ENCODE measurements around the gene CLN3.

DNA sequence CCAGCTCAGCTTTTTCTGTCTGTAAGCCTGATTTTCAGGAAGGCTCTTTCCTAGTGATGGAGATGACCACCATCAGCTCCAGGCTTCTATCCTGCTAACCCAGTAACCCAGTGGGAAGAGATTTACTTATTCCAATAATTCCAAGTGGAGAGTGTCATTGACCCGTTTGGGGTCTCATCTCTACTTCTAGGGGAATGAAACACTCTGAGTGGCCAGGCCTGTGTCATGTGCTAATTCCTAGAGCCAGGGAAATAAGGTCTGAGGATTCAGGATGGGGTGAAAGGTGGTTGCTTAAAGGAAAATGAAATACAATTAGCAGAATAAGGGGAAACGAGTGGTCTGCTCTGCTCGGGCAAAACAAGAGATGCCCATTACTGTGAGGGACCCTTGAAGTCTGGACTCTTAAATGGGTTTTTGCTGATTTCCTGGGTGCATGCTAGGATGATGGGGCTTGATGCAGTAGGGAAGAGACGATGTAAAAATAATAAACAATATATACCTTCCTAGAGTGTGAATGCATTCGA, 3.7 kb downstream of the CHP2 start:
- RRBS: no CpG with 5 or more reads among the region's 5 CpGs

DNA sequence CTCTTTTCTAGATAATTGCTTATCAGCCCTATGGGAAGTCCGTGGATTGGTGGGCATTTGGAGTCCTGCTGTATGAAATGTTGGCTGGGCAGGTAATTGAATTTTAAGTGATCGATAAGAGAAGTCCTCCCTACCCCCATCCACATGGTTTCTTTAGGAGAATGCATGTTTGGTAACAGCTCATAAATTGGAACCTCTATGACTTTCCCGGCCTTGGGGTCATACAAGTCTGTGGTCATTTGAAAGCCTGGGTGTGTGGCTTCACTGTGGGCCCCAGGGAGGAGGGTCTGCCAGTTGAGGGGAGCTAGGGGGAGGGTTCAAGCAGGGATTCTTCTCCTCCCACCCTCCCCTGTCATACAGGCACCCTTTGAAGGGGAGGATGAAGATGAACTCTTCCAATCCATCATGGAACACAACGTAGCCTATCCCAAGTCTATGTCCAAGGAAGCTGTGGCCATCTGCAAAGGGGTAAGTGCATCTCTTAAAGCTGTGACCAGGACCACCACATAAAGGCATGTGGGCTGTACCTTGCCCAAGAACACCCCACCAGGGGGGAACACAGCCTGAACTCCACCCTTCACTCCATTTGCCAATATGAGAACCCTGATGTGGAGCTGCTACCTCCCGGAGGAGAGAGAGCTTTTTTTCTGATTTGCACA, 70.9 kb upstream of the CACNG3 start:
- RRBS: no CpG with 5 or more reads among the region's 5 CpGs

DNA sequence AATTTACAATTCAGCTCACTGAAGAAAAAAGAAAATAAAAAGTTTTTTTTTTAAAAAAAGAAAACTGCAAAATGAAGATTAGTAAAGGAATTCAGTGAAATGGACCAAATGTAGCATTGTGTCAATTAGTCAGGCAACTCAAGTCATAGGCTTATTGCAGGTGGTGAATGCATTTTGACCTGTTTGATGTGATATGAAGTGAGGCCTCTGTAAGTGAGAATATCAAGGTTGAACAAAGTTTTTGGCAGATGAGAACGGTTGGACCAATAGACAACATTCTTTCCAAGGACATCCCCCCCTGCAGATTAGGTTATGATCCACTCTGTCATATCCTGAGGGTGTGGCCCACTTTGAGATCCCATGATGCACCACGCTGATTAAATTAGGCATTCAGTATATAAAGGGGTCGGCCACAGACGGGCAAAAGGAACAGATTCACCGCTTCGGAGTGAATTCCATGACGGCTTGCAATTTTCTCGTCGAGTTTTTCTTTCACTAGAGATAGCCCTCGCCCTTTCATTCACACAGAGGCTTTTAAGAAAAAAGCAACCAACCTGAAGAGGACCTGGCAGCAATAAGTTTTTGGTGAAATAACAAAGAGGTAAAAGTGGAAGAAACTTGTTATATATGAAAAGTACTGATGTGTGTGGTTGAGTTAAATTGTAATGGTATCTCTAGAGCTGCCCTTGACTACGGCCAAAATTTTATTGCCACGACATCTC, 1.9 kb upstream of the RBBP6 start:
- RRBS: no CpG with 5 or more reads among the region's 12 CpGs

- RRBS: no CpG with 5 or more reads among the region's 3 CpGs
Measured at GRCh38 chr16:24669509-24669924, 59.9 kb upstream of the TNRC6A start.

GRCh38 chr16:24769694-24770665, 40.5 kb downstream of the TNRC6A start:
- RRBS: no CpG with 5 or more reads among the region's 9 CpGs

- RRBS: no CpG with 5 or more reads among the region's 8 CpGs
Measured at GRCh38 chr16:24998796-24999204, 16.4 kb downstream of the ARHGAP17 start.

GRCh38 chr16:25052409-25053027, 37.3 kb upstream of the ARHGAP17 start:
- RRBS: no CpG with 5 or more reads among the region's 5 CpGs

GRCh38 chr16:25257308-25257755, 313 bp downstream of the ZKSCAN2 start:
- RRBS: 1% methylated on average over 33 of the region's 46 CpGs

GRCh38 chr16:26256568-26256972, 564.8 kb downstream of the HS3ST4 start:
- RRBS: no CpG with 5 or more reads among the region's 3 CpGs

DNA sequence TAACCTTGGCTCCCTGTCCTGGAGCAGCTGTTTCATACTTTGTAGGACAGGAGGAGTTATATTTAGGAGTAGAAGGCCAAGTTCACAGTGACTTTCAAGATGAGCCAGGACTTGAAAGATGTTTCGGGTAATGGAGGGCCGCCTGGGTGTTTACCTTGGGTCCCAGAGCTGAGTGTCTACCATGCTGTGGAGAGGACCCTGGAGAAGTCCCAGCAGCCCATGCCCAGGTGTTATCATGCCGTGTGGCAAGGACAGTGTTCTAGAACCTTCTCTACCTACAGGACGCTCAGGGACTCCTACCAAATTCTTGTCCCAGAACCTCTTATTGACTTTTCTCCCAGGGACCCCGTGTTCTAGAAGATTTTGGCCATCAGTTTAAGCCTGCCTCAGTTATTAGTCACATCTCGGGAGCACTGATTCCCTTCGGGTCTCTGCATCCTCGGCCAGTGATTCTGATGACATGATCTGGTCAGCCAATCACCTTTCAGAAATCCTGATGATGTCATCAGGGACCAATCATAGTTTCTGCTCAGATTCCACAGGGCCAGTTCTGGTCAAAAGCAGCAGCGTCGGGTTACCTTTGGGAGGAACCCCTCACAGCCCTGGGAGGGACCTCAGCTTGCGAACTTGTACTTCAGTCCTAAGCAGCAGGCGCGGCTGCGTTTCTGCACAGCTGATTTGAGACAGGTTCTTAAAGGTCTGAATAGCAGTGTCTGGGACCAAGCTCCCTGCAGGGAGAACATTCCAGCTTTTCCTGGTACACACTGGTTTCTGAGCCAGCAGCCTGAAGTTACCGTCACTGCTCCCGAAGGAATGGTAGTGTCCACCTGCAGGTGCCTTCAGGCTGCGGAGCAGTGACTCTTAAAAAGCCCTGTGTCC, 13.8 kb downstream of the KDM8 start:
- RRBS: no CpG with 5 or more reads among the region's 17 CpGs

DNA sequence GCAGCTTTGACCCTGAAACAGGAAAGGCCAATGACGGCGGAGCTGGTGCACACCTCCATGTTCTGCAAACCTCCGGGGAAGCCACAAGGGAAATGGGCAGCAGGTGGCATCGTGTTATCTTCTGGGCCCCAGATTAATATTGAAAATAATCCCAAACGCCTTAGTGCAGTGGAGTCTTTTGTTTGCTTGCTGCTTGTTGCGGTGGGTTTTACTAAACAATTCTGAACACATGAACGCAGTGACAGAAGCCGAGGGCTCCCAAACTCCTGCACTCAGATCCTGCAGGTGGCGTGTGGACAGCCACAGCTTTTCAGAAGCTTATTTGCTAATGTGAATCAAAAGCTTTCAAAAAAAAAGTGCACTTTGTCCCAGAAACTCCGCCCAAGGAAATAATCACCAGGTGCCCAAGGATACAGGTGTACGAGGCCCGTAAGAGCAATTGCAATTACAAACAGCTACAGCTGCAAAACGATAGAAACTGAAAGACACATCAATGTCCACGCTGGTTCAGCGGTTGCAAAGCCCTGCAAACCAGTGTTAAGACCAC, 22.6 kb downstream of the KDM8 start:
- RRBS: no CpG with 5 or more reads among the region's 15 CpGs

DNA sequence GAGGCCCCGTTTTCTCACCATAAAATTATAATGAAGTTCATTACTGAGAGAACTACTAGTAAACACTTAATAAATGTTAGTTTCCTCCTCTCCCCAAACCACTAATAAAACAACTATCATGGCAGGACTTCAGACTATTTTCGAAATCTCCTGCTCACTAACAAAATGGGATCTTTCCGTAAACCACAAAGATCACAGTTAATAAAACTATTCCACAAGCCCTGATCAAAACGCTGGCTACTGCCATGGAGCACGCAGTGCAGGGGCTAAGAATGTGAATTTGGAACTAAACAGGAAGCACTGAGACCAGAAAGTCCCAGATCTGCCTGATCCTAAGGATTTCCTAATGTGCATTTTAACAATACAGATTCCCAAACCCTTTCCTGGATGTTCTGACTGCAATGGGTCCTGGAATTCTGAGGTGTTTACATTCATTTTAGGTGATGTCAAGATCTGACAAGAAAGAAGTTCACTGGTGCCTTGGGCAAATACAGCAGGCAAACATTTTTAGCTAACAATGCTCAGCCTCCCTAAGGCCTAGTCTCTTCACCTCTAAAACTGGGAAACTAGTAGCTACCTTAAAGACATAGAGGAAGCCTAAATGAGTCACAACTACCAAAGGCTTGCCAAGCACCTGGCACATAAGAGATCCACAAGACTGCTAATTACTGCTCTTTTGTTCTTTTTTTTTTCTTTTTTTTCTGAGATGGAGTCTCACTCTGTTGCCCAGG, 10.3 kb downstream of the NSMCE1 start:
- RRBS: no CpG with 5 or more reads among the region's 5 CpGs

DNA sequence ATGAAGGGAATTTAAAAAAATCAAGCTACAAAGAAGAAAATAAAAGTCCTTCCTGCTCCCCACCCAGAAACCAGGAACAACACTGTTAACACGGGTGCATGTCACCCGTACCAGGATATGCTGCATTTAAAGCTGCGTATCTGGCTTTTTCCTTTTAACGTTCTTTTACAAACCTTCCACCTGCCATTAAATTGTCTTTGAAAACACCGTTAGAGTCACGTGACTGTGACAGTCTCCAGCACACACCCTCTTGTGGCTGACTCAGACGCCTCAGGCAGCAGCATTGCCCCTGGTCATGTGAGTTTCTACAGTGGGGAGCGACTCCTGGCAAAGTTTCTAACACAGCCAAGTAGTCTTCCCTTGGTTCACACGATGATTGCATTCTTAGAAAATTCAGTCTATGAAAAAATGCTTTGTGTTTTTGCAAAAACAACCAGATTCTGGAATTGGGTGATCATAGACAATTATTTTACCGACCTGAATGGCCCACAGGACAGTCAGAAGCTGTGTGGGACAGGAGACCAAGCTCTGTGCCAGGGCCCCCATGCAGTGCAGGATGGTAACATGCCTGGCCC, 199.0 kb downstream of the KATNIP start:
- RRBS: no CpG with 5 or more reads among the region's 10 CpGs

DNA sequence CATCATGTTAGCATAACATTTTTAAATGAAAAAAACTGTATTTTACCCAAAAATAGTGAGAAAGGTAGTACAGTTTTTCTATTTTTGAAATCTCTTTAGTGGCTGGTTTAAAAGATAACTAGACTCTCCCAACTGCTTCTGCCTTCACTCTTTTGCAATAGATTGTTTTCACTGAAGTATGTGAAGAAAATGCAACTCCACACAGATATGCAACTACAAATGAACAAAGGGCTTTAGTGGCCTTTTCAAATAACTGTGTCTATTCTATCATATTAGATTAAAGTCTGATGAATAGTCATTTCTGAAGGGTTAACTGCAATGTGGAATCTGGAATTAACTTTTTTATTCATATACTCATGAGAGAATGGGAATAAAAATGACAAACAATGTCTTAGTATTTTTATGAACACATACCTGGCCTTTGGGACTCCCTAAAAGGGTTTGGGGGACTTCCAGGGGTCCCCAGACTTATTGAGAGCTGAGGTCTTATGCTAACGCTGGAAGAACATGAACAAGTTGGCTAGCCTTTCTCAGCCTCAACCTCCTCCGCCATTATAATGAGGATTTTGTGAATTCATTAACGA, 50.8 kb downstream of the XPO6 start:
- RRBS: no CpG with 5 or more reads among the region's 3 CpGs

DNA sequence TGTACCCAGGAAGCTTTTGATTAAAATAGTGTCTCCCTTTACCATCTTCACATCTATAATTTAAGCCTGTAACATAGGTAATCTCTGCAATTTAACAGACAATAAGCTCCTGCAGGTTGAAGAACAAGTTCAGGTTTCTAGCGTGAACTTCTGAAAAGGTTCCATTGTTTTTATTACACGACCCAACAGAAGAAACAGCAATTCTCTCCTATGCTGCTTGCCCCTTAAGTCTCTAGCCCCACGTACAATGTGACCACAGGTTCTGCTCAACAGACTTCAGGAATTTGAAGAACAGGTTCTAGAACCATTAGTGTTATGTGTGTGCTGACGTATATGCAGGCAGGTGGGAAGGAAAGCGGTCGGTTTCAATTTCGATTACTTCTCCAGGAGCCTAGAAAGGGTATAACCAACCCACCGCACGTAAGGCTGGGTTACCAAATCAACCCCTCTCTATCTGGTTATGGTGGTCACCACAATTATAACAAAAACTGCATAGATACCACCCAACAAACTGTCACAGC, 39.5 kb downstream of the XPO6 start:
- RRBS: no CpG with 5 or more reads among the region's 9 CpGs

- RRBS: under 1% methylated on average over 8 of the region's 42 CpGs
Measured at GRCh38 chr16:28277659-28278452, 14.5 kb upstream of the SBK1 start.

DNA sequence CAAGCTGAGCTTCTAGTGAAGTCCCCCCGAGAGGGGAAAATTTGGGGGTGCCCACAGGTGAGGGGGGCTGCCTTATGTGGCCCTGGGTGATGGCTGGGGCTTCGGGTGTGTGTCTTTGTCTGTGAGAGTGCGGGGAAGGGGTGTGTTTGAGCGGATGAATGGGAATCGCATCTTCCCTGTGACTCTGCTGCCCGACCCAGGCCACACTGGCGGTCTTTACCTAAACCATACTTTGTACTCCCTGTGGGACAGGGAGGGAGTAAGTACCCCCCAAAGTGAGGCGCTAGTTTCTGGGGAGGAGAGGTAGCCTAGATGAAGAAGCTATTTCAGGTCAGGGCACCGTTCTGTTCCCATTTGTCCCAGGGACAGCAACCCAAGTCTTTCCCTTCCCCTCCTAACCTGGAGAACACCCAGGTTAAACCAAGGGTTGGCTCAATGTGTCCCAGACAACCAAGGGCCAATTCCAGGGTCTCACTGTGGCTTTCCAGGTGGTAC, 1.4 kb downstream of the SBK1 start:
- RRBS: no CpG with 5 or more reads among the region's 9 CpGs

GRCh38 chr16:28491614-28492604, at the start of gene CLN3:
TSS of gene CLN3 (minus strand) at chr16:28492074.
- RRBS: no CpG with 5 or more reads among the region's 50 CpGs

GRCh38 chr16:28498932-28499381, 4.5 kb downstream of the APOBR start:
- RRBS: no CpG with 5 or more reads among the region's 9 CpGs

Measured in GM12892 (cell line).